Colon Carcinoma Metastatic in the Brain (tissue), 2 donors: ENCODE results near the genes B4GALT1 and AQP3.

DNA sequence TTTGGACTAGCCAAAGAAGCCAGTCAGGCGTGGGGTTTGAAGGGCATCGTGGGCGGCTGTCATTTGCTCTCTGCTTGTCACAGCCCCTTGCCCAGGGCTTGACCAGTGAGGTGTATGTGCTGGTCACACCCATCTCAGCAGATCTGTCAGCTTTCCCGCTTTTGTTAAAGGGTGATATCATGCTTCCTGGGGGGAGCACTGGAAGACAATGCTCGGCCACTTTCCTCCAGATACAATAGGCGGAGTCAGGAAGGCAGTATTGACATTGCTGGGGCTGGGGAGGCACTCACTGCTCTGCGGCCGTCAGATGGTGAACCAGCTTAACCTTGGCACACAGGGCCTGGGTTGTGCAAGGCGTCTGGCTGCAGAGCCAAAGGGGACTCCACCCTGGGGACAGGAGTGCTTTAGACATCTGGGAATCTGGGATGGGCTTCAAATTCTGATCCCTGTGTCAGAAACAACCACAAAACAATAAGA lies 8.7 kb downstream of the TEK start:
- PRO-cap, 2 experiments = no peak in any of the 2 experiments

- PRO-cap, 2 experiments = no peak in any of the 2 experiments
Measured at GRCh38 chr9:27371179-27371627, 74.3 kb upstream of the EQTN start.

DNA sequence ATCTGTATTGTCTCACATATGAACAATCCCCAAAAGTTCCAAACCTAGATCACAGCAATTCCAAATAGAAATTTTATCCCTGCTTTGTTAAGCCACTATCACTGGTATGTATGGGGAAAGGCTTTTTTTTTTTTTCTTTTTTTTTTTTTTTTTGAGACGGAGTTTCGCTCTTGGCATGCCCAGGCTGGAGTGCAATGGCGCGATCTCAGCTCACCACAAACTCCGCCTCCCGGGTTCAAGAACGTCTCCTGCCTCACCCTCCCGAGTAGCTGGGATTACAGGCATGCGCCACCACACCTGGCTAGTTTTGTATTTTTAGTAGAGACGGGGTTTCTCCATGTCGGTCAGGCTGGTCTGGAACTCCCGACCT lies 733 bp downstream of the APTX start:
- PRO-cap, 2 experiments = no peak in any of the 2 experiments

DNA sequence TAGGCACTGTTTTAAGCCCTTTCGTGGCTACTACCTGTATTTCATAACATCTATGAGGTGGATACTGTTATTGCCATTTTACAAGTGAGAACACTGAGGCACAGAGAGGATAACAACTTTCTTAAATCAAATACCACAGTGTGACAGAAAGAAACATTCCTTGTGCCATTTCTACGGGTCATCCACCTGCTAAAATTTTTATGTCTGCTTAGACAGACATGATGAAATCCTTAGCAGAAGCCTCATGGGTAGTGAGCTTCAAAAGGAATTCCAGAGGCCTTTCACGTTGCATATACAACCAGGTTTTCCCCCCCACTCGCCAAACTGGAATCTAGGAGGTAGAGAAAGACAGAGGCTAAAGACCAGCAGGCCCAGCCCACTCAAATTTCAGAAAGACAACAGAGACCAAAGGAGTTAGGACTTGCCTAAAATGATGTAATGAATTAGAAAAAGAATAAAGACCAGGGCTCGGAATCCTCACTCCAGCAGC lies 9.3 kb downstream of the B4GALT1 start:
- PRO-cap, 2 experiments = no peak in any of the 2 experiments

DNA sequence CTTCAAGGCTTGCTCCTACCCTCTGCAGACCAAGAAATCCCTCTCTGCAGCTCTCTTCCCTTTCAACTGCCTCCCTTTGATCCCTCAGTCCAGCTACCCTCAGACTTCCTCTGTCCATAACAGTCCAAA lies 9.0 kb downstream of the B4GALT1 start:
- PRO-cap, 2 experiments = no peak in any of the 2 experiments

- PRO-cap, 2 experiments = no peak in any of the 2 experiments
Measured at GRCh38 chr9:33166194-33166713, 882 bp downstream of the B4GALT1 start.

DNA sequence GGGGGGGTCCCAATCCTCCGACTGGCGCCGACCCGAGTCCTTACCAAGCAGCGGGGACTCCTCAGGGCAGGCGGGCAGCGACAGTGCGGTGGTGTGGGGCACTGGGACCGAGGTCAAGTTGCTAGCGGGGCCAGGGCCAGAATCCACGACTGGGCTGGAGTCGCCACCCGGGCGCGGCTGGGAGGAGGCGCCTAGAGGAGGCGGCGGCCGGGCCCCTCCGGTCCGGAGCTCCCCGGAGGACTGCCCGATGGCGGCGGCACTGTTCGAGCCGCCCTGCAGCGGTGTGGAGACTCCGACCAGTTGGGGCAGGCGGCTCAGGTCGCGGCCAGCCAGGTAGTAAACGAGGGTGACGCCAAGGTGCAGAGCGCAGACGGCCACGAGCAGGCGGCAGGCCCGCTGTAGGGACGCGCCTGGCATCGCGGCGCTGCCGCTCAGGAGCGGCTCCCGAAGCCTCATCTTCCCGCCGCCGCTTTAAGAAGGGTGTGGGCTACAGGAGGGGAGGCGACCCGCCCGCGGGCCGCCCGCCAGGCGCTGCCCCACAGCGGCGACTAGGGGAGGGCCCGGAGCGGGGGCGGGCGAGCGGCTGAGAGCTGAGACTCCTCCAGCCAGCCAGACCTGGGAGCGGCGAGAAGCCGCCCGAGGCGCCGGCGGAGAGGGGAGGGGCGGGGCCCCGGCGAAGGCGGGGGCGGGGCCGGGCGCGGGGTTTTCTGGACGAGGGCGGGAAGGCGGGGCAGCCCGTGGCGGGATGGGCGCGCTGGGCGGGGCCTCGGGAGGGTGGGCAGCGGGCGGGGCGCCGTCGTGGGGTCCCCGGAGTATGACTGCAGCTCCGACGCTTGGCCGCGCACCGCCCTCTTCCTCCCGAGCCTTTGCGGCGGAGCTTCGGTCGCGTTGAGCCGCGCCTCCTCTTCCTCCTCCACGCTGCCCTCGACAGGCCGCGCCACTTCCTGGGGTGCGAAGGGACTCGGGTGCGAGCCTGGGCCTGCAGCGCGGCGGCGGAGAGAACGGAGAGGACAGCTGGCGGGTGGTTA lies at the start of gene B4GALT1:
TSS of gene B4GALT1 (minus strand) at position 623 of the 1,028 bp plus-strand sequence.
- PRO-cap, 2 experiments = peak in 2 of 2 experiments; most common plus-strand start position 362 of the sequence (in 2); most common minus-strand start position 151 of the sequence (in 2)

GRCh38 chr9:33263558-33264570 lies 644 bp downstream of the BAG1 start:
- PRO-cap, 2 experiments = no peak in any of the 2 experiments

- PRO-cap, 2 experiments = no peak in any of the 2 experiments
Measured at GRCh38 chr9:33294517-33295266, 4.4 kb downstream of the NFX1 start.

DNA sequence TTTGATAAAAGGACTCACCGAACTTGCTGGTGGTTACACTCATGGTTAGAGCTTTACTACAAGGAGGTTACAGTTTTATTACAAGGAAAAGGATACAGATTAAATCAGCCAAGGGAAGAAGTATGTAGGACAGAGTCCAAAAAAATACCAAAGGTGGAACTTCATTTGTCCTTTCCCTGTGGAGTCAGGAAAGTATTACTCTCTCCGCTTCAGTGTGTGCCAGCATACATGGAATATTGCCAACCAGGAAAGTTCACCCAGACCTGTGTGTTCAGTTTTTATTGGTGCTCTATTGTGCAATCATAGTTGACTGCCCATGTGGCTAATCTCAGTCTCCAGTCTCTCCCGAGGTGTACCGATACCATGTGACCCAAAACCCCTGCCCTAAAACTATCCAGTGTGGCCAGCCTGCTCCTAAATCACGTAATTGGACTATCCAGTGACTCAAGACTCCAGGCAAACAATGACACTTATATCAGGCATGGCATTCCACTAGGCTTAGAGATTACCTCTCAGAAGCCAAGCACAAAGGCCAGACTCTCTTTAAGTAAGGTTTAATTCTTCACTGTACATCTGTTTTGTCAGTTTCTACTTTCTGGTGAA lies 38.8 kb downstream of the NFX1 start:
- PRO-cap, 2 experiments = no peak in any of the 2 experiments

DNA sequence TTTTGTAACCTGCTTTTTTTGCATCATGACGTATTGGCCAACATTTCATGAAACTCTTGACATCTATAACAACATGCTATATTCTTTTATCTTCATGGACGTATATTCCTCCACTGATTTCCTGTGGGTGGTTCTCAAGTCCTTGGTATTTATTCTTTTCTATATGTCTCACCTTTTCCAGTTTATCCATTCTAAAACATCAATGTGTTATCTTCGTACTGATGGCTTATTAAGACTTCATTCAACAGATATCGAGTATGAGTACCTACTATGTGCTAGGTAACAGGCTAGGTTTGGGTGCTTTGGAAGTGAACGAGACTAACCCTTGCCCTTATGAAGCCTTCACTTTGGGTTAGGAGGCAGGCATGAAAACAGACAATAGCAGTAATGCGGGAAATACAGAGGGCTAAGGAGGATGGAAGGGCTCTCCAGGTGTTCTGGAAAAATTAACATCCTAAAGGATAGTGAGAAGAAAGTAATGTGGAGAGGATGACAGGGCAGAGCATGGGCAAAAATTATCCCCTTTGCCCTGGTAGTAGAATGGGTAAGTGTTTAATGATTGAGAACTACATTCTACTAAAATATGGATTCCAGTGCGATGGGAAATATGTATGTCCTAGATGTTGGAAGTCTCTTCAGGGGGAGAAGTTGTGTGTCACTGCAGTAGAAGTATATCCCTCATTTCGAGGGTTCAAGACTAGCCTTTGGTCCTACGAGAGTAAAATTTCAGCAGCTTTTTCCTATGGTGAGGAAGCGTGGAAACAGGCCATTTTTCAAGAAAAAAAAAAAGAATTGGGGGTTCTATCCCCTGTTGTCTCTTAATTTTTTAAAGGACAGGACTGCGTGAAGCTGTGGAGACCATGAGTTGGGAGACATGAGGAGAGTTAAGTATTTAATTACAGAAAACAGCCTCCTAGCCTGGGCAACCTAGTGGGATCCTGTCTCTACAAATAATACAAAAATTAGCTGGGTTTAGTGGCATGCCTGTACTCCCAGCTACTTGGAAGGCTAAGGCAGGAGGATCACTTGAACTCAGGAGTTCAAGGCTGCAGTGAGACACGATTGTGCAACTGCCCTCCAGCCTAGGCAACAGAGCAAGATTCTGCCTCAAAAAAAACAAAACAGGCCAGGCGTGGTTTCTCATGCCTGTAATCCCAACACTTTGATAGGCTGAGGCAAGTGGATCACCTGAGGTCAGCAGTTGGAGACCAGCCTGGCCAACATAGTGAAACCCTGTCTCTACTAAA lies 53.0 kb downstream of the AQP7 start:
- PRO-cap, 2 experiments = no peak in any of the 2 experiments

- PRO-cap, 2 experiments = no peak in any of the 2 experiments
Measured at GRCh38 chr9:33403851-33404495, 1.6 kb upstream of the AQP7 start.

DNA sequence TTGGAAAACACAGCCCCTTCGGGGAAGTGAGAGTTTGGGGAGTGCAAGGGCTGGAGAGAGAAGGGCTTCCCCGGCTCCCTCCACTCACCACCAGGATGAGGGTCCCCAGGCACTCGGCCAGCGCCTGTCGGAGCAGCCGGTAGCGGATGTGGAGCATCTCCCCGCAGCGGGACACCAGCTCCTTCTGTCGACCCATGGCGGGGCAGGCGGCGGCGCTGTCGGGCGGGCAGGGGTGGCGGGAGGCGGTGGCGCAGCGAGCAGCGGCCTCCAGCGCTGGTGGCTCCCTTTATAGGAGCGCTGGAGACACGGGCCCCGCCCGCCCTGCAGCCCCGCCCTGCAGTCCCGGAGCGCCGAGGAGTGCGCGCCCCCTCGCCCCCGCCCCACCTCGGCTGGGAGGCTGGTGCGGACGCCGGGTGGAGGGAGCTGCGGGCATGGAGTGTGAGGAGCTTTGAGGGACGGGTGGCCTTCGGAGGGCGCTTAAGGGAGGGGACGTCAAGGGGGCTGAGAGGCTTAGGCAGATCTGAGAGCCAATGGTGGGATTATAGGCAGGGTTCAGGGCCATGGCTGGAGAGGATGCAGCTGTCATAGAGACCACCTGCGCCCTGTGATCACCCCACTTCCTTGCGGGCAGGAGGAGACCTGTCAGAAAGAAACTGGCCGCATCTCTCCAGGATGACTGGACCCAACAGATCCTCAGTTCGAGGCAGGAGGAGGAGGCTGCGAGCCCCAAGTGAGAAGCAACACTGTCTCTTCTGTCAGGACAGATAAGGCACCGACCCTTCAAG lies at the start of gene AQP3:
TSS of gene AQP3 (minus strand) at position 259 of the 785 bp plus-strand sequence.
- PRO-cap, 2 experiments = no peak in any of the 2 experiments

GRCh38 chr9:34125491-34126122 lies 891 bp downstream of the DCAF12 start:
- PRO-cap, 2 experiments = no peak in any of the 2 experiments

DNA sequence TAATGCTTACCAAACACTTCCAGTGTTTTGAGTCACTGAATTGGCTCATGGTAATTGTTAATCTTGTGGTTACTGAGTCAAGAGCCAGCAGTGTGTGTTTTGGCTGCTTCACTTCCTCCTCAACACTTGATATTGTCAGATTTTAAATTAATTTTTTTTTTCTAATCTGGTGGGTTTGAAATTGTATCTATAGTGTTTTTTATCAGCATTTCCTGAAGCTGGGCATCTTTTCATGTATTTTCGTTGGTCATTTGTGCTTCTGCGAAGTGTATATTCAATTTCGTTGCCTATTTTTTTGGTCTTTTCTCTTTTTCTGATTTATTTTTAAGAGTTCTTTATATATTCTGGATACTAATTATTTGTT lies 7.5 kb downstream of the UBAP1 start:
- PRO-cap, 2 experiments = no peak in any of the 2 experiments

DNA sequence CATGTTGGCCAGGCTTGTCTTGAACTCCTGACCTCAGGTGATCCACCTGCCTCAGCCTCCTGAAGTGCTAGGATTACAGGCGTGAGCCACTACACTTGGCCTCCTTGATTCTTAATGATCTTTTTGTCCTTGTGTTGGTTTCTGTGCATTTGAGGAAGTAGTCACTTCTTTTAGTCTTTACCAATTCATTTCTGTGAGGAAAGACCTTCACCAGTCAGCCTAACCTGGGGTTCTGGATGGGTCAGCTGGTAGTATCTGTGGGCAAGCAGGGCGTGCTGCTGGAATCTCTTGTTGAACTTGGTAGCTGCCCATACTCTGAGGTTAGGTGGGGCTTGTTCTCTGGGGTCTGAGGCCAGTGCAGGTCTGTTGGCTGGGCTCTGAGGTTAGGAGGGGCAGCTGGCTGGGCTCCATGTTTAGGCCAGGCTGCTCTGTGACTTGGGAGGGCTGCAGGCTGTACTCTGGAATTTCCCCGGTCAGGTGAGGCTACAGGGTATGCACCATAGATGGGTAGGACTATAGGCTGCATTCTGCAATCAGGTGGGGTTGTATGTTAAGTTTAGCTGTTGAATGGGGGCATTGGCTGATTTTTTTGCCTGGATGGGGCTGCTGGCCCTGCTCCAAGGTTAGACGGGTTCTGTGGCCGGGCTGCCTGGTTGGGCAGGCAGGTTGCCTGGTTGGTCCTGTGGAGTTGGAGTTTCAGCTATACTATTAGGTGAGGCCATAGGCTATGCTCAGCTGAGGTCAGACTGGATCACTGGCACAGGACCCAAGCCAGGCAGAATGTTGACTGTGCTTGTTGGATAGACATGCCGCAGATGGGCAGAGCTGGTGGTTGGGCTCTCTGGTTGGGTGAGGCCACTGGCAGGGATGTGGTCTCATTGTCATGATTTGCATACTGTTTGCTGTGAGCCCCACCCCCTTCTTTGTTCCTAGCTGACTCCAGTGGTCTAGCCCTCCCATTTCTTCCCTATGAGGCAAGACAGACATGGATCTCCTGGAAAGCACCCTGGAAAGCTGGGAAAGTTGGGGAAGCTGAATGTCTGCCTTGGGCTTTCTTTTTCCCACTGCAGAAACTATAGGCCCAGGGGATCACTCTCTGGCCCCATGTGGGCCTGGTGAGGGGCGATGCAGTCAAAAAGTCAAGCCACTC lies 19.3 kb downstream of the UBAP1 start:
- PRO-cap, 2 experiments = no peak in any of the 2 experiments

GRCh38 chr9:34202798-34203411 lies 24.1 kb downstream of the UBAP1 start:
- PRO-cap, 2 experiments = no peak in any of the 2 experiments

DNA sequence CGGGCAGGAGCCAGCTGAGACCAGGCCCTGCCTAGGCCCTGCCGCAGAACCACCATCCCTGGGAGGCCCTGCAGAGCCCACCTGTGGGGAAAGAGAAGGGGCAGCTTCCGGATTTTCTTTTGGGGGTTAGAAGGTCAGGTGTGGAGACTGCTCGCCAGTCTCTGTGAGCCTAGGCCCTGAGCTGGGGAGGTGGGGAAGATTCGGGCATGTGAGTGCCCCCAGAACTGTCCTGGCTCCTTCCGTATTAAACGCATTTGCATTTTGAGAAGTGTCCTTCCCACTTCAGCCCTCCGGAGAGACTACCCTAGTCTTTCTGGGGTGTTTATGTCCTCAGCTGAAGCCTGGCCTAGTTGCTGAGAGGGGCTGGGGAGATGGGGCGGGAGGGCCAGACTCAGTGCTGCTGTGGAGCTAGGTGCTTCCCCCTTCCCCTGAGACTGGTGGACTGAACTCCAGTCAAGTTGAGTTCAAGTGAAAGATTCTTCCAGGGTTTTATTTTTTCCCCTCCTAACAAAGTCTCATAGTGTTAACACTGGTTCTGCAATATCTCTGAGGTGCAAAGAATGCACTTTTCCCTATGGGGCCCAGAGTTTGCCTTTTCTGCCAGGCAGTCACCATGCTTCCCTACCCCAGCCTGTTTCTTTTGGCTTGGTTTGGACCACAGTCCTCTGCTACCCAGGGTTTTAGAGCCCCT lies 72.8 kb downstream of the UBAP1 start:
- PRO-cap, 2 experiments = no peak in any of the 2 experiments

GRCh38 chr9:34334080-34334867 lies 4.9 kb downstream of the NUDT2 start:
- PRO-cap, 2 experiments = no peak in any of the 2 experiments

DNA sequence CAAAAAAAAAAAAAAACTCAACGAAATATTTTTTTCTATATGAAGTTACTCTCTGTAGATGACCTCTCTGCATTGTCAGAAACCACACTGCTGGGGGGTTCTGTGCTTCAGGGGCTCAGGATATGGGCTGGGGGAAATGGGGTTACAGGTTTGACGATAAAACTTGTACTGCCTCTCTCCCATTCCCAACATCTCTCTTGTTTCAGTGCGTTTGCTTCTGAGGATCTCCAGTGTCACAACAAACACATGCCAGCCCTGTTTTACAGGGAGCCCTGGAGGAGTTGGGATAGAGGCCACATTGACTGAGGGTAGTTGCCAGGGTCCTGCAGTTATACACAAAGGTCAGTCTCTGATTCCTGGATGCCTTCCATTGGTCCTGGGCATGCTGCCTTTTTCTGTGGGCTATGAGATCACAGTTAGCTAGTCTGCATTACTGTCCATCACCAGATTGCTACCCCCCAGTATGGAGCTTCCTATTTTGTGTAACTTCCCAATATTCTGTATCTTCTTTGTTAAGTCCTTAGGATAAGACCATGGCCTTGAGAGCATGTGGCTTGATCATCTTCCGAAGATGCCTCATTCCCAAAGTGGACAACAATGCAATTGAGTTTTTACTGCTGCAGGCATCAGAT lies 9.3 kb downstream of the NUDT2 start:
- PRO-cap, 2 experiments = no peak in any of the 2 experiments